Epithelial cell of proximal tubule (primary cell): ENCODE data around the genes HEATR3 and NKD1.

DNA sequence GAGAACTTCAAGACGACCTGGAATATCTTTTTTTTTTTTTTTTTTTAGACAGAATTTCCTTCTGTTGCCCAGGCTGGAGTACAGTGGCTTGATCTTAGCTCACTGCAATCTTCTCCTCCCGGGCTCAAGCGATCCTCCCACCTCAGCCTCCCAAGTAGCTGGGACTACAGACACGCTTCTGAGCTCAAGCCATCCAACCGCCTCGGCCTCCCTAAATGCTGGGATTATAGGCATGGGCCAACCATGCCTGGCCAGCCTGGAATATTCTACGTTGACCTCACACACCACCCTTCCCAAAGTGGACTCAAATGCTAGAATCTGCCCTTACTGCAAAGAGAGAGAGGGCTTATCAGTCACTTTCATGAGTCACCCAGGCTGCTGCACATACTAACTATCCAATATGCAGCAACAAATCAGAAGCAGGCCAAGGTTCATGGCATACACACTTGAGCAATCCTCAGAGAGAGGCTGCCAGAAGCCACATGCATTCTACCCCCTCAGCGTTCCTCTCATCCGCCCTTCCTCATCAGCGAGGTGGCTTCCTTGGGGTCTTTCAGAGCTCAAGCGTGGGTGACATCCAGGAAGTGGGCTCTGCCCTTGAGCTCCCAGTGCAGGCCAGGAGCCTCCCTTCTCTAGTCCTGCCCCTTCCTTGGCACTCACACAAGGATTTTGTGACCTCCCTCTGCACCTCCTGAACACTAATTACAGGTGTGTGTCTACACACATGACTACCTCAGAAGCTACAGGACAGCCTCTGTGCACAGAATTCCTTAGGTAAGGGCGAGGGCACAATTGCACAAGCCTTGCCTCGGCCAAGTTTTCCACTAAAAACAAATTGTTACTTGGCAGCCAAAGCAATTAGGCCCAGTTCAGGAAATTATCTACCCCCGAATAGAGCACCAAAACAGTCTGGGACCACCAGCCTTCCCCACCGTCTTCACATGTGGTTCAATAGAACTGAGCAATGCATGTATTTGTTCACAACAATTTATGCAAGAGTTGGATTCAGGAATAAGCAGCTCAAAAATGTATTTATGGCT is 24.9 kb upstream of the SIAH1 start:
- RAMPAGE, long total RNA, result no peak
- RRBS, result no CpG with 5 or more reads among the region's 15 CpGs

GRCh38 chr16:48608085-48608907 is 1.7 kb downstream of the N4BP1 start:
- RAMPAGE, long total RNA, result no peak
- RRBS, result no CpG with 5 or more reads among the region's 18 CpGs

- RAMPAGE, long total RNA, result no peak
- RRBS, result no CpG with 5 or more reads among the region's 11 CpGs
Measured at GRCh38 chr16:49596042-49596494, 222.5 kb downstream of the C16orf78 start.

- RAMPAGE, long total RNA, result no peak
- RRBS, result no CpG with 5 or more reads among the region's 7 CpGs
Measured at GRCh38 chr16:49696344-49696837, 159.5 kb downstream of the ZNF423 start.

- RAMPAGE, long total RNA, result no peak
- RRBS, result no CpG with 5 or more reads among the region's 9 CpGs
Measured at GRCh38 chr16:49923949-49924531, 68.1 kb upstream of the ZNF423 start.

- RAMPAGE, long total RNA, result no peak
- RRBS, result 1% methylated on average over 43 of the region's 103 CpGs
Measured at GRCh38 chr16:50065514-50066580, at the start of gene HEATR3. TSS of gene HEATR3 (plus strand) at chr16:50065970.

GRCh38 chr16:50300623-50301143 is 34.3 kb downstream of the ADCY7 start:
- RAMPAGE, long total RNA, result no peak
- RRBS, result no CpG with 5 or more reads among the region's 22 CpGs

DNA sequence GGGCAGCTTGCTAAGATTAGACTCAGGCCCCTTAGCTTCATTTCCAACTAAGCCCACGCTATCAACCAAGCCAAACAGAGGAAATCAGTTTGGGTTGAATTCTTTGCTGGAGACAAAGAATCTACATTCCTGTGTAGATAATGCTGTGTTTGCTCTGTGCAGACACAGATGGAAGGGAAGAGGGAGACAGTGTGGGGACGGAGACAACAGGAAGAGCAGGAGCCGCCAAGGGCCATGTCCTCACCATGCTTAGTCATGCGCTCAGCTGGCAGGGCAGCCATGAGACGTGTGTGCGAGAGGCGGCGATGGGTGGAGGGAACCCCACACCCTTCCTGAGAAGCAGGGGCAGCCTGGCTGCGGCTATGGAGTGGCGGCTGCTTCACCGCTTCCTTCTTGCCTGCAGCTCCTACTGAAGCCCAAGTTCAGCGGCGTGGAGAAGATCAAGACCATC is 47.2 kb downstream of the ADCY7 start:
- RAMPAGE, long total RNA, result no peak
- RRBS, result no CpG with 5 or more reads among the region's 13 CpGs

GRCh38 chr16:50333994-50335094 is 34.4 kb downstream of the BRD7 start:
- RAMPAGE, long total RNA, result no peak
- RRBS, result no CpG with 5 or more reads among the region's 14 CpGs

- RAMPAGE, long total RNA, result no peak
- RRBS, result 2% methylated on average over 51 of the region's 128 CpGs
Measured at GRCh38 chr16:50548065-50549052, at the start of gene NKD1. TSS of gene NKD1 (plus strand) at chr16:50548396.

GRCh38 chr16:50593715-50594746 is 45.8 kb downstream of the NKD1 start:
- RAMPAGE, long total RNA, result no peak
- RRBS, result no CpG with 5 or more reads among the region's 11 CpGs

GRCh38 chr16:50708210-50709075 is 15.0 kb downstream of the NOD2 start:
- RAMPAGE, long total RNA, result no peak
- RRBS, result no CpG with 5 or more reads among the region's 11 CpGs

GRCh38 chr16:50740497-50740834 is 1.4 kb upstream of the CYLD start:
- RAMPAGE, long total RNA, result no peak
- RRBS, result no CpG with 5 or more reads among the region's 4 CpGs

DNA sequence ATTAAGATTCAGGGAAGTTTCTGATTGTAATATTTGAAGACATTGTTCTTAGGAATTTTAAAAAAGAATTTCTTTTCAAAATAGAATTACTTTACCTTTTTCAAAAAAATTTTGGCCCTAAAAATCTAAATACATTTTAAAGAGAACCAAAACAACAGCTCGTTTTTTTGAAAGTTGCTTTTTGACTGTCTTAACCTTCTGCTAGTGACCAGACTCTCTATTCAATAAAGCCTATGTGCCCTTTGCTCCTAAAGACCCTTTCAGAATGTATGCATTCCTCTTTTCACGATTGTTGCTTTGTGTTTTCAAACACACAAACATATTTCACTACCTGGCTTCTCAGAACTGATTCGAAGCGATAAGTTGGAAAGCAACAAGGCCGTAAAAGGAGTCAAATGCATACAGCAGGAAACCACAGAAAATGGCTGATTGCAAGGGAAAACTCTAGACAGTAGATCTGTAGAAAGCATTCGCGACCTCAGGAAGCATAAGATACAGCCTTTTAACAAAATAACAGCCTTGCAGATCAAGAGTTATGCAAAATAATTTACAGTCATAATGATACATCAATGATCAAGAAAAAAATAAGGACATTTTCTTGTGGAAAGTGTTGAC is 5.2 kb downstream of the CYLD start:
- RAMPAGE, long total RNA, result no peak
- RRBS, result no CpG with 5 or more reads among the region's 7 CpGs

DNA sequence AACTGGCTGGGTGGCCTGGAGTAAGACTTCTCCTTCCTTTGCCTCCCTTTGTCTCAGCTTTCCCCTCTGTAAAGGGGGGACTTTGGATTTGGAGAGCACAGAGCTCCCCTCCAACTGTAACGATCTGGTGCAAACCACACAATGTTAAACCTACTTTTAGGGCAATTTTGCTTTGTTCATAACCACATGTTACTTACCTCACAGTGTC is 100.3 kb downstream of the SALL1 start:
- RAMPAGE, long total RNA, result no peak
- RRBS, result no CpG with 5 or more reads among the region's 1 CpG

DNA sequence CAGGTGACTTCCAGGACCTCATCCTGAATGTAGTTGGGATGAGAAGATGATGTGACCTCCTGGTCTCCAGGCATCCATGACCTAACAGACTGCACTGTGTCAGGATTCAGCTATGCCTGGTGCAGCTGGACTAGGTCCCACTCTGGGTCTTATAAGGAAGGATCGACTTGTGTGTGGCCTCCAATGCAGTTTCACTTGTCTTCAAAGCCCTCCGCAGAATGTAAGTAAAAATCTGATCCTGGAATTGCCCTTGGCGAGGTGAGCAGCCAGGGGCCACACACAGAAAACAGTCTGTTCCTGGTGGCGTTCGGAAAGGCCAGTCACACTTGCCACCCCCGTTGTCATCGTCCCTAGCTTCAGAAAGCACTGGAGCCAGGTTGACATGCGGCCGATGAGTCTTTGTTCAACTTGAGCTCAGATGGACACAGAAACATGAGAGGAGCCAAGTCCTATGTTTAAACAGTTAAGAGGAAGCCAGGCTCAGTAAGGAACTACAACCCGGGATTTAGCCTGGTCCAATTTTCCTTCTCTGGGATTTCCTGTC is 19.6 kb downstream of the SALL1 start:
- RAMPAGE, long total RNA, result no peak
- RRBS, result no CpG with 5 or more reads among the region's 10 CpGs

- RAMPAGE, long total RNA, result no peak
Measured at GRCh38 chr16:51148128-51148484, 3.0 kb downstream of the SALL1 start.

DNA sequence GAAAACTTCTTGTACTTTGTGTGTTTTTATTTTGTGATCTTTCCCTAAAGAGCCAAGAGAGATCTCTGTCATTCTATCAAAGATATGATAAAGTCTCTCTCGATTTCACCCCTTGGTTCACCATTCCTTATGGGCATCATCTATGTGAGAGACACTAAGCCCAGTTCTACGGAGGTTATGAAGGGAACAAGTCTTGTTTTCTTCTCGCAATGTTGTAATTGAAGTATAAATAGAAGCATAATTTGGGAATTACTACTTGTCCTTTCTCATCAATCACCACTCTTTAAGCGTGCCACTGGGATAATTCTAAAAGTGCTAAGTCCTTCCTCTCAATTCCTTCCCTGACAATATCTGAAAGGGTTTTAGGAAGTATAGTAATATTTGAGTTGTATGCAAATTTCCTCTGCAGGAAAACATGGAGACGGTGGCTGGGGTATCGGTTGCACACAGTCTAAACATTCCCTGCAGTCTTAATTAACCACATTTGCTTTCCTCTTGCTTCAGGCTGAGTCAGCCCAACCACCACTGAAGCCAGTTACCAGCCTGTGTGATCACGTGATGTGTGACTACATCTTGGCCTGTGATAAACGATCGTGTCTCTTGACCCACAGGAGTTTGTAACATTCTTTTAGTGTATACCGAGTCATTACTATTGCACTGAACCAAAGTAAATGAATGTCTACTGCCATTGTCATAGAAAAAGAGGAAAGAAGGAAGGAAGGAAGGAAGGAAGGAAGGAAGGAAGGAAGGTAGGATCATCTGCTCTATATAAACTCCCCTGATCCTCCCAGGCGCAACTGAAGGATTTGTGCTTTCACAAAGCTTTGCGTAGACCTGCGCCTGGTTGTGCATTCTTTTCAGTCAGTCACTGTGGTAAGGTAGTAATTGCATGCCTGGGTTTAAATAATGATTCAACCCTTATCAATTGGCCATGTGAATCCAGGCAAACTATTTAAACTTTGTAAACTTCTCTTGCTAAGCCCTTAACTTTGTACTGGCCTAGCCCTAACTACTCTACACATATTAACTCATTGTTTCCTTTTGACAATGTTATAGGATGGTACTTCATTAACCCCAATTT is 280.5 kb upstream of the SALL1 start:
- RAMPAGE, long total RNA, result no peak
- RRBS, result no CpG with 5 or more reads among the region's 13 CpGs

DNA sequence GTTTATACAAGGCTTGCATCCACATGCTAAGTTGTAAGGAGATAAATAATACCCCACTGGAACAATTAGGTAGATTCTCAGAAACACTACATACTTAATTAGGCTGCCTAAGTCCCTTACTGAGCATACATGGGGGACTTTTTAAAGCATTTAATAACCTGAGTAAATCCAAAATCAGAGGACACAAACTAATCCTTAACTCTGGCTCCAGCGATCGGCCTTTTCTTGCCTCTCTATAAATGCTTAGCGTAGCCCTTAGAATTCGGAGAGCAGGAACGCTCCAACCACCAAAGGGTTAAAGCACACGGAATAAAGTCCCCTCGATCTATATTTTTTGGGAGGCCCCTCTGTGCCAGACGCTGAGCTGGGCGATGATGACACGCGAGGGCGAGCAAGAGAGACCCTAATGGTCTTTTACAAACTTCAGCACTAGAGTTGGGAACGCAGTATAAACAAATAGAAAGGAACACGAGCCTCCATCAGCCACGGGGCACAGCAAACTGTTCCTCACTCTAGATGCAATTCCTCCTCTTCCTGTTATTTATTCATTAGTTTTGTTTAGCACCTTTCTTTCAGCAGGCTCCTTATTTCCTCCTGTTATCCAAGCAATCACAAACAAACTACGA is 1.9 kb downstream of the TOX3 start:
- RAMPAGE, long total RNA, result no peak
- RRBS, result no CpG with 5 or more reads among the region's 16 CpGs

GRCh38 chr16:53031294-53031875 is 21.3 kb downstream of the CHD9NB start:
- RAMPAGE, long total RNA, result no peak
- RRBS, result no CpG with 5 or more reads among the region's 1 CpG